Mesothelial cell of epicardium (in vitro differentiated cells): ENCODE measurements around the genes CDH16 and HSF4.

DNA sequence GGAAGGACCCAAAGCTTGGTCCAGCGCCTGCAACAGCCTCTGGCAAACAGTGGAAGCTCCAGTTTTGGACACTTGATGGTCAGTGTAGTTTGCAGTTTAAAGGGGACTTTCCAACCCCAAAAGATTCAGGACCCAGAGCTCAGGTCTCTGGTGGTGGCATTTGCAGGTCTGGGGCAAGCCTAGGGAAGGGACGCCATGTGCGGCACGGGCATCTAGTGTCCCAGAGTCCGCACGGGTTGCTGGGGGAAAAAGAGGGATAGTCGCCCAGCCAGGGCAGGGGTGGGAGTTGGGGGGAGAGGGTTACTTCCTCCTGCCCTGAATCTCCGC is 305 bp upstream of the CA7 start:
- PRO-cap = no peak

GRCh38 chr16:66899415-66900471 is 18.9 kb downstream of the CDH16 start:
- PRO-cap = no peak

DNA sequence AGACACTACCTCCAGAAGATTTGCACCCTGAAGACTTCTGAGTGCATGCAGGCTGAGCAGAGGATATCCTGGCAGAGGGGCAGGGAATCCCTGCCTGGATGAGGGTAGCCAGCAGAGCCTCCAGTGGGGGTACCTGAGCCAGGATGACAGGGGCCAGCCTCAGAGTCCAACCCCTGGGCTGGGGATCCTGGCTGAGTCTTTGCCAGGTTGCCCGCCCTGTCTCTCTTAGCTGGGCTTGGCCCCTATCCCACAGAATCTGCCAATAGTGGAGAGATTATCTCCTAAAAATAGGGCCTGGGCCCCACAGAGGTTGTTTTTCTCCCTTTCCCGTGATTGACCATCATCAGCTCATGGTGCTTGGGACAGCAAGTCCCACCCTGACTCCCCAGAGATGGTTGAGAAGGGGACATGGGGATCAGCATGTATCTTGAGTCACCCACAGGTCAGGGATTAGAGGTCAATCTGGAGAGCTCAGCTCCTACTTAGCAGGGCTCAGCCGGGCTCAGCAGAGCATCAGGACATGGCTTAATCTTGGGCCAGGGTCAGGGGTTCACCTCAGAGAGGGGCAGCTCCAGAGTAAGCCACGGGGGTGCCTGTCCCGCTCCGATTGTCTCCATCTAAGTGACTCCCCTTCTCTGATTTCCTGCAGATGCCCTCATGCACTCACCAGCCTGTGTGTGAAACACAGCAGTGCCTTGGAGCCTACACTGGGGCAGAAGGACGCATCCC is 11.6 kb downstream of the CDH16 start:
- PRO-cap = no peak

DNA sequence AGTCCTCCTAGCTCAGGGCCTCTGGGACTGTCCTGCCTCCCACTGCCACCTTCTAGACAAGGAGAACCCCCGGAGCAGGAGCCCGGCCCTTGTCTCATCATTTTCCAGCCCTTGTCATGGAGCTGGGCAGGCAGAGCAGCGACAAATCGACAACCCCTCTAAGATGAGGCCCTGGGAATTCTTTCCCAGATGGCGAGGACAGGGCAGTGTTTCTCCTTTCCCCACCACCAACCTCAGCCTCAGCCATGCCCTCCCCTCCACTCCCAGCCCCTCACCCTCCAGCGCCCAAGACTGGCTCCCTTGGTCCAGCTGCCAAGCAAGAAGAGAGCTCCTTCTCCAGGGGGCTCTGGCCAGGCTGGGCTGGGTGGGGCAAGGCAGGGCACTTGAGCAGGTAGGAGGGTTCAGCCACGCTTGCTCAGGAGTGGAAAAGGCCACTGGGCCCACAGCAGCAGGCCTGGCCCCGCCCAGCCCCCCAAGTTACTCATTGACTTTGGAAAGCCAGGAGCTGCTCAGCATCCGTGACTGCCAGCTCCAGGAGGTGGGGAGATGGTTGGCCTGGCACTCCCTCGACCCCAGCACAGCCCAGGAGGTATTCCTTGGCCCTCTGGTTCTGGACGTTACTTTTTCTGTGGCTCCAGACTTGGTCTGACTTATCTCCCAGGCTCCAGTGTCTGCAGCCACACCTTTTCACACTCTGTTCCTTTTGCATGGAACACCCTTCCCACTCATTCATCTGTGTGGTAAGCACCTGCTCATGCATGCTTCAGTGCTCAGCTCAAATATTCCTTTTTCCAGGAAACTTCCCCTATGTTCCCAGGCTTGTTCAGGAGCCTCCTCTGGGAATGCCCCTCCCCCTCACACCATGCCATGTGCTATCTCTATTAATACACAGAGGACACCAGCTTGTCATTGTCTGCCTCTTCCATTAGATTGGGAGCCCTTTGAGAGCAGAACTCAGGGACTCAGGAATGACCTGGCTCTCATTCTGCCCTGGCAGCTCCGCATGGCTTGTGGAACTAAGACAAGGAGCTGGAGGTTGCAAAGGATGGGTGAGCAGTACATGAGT is at the start of gene CDH16:
Gene CDH16, minus strand, starts transcription at position 357 of the 1,066 bp plus-strand sequence.
- PRO-cap = no peak

DNA sequence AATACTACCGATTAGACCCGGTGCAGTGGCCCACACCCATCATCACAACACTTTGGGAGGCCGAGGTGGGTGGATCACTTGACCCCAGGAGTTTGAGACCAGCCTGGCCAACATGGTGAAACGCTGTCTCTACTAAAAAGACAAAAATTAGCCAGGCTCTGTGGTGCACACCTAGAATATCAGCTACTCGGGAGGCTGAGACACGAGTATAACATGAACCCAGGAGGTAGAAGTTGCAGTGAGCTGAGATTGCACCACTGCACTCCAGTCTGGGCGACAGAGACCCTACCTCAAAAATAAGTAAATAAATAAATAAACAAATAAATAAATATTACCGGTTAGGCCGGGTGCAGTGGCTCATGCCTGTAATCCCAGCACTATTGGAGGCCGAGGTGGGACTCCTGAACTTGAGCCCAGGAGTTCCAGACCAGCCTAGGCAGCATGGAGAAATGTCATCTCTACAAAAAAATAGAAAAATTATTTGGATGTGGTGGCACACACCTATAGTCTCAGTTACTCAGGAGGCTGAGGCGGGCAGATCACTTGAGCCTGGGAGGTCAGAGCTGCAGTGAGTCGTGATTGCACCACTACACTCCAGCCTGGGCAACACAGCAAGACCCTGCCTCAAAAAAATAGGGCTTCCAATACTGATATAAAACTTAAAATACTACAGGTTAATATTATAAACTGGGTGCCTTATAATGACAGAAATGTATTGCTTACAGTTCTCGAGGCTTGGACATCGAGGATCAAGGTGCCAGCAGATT is 10.4 kb downstream of the CES2 start:
- PRO-cap = no peak

DNA sequence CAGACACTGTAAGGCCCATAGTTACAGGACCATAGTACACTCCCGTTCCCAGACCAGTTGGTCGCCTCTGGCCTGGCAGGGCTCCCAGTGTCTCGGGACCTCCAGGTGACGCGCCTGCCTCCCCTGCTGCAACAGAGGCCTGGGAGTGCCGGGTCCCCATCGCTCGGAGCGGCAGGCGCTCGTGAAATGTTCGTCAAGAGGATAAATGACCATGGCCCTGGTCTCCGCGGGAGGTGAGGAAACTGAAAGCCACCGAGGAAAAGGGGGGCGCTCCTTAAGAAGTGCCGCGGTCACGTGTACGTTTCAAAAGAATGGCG is 12.4 kb downstream of the CES2 start:
- PRO-cap = no peak

DNA sequence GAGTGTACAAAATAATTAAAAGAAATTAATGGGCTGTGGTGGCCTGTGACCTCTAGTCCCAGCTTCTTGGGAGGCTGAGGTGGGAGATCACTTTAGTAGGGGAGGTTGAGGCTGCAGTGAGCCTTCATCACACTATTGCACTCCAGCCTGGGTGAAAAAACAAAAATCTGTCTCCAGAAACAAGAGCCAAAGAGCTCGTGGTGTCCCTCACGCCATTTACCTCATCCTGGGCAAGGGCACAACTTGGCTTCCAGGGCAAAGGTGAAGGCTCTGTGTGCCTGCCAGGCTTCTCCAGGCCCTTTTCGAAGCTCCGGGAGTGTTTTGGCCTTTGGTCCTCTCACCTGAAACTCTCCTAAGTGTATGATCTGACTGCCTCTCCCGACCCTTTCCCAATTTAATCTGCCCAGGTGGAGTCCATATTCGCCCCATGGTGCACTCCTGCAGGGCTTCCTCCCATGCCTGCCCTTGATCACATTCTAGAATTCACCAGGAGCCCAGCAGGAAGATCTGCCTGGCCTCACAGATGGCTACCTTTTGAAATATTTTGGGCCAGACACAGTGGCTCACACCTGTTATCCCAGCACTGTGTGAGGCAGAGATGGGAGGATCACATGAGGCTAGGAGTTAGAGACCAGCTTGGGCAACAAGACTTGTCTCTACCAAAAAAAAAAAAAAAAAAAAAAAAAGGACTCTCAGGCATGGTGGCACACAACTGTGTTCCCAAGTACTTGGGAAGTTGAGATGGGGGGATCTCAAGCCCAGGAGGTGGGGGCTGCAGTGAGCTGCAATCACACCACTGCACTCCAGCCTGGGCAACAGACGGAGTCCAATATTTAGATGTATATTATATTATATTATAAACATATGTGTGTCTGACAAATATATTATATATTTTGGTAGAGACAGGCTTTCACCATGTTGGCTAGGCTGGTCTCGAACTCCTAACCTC is 11.4 kb upstream of the CES3 start:
- PRO-cap = no peak

GRCh38 chr16:67000130-67001500 is 12.2 kb downstream of the CES4A start:
- PRO-cap = no peak

DNA sequence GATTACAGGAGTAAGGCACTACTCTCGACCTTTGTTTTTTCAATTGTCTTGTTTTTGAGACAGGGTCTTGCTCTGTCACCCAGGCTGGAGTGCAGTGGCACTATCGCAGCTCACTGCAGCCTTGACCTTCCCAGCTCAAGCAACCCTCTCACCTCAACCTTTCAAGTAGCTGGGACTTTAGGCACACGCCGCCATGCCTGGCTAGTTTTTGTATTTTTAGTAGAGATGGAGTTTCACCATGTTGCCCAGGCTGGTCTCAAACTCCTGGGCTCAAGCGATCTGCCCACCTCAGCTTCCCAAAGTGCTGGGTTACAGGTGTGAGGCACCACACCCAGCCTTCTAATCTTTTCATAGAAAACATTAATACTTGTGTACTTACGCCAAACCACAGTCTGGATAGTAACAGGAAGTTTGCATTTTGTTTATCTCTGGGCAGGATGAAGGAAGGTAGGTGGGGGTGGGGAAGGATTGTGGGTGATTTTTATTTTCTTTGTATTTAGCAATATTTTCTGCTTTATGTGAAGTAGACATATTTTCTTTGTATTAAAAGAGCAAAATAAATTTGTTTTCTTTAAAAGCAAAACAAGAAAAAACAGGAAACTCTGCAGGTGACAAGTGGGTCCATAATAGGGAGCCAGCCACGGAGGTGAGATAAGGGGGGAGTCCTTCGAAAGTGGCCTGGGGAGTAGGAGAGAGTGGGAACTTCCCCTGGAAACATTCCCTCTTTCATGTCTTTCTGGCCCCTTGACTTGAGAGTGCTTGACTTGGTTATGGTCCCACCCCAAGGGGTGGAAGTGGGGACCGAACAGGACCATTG is 1.4 kb downstream of the TRADD start:
- PRO-cap = no peak

DNA sequence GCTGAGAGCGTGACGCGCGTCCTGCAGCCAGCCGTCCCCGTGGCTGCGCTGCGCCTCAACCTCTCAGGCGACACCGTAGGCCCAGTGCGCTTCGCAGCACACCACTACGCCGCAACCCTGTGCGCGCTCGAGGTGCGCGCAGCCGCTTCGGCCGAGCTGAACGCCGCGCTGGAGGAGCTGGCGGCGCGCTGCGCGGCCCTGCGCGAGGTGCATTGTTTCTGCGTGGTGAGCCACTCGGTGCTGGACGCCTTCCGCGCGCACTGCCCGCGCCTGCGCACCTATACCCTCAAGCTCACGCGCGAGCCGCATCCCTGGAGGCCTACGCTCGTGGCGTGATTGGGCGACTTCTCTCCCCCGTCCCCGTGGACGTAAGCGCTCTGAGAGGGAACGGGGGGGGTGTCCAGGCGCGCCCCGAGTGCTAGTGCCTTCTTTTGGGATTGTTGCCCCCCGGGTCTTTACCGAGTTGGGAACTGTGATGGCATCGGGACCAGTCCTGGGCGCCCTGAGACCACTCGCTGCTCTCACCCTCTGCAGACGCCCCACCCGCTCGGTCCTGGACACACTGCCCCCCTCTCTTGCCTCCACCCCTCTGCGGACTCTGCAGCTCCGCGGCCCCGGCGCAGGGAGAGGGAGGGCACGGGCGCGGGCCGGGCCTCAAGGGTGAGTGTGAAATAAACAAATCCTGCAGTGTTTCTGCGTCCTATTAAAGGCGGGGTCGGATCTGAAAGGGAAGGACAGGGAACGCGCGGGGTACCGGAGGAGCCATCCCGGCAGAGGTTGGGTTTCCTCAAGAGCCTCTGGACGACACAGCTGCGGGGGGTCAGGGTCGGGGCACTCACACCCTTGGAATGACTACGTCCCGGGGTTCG is 826 bp upstream of the HSF4 start:
- PRO-cap = no peak

GRCh38 chr16:67164354-67165118 is at the start of gene HSF4:
Gene HSF4 (plus strand): TSS chr16:67164745.
- PRO-cap = no peak

DNA sequence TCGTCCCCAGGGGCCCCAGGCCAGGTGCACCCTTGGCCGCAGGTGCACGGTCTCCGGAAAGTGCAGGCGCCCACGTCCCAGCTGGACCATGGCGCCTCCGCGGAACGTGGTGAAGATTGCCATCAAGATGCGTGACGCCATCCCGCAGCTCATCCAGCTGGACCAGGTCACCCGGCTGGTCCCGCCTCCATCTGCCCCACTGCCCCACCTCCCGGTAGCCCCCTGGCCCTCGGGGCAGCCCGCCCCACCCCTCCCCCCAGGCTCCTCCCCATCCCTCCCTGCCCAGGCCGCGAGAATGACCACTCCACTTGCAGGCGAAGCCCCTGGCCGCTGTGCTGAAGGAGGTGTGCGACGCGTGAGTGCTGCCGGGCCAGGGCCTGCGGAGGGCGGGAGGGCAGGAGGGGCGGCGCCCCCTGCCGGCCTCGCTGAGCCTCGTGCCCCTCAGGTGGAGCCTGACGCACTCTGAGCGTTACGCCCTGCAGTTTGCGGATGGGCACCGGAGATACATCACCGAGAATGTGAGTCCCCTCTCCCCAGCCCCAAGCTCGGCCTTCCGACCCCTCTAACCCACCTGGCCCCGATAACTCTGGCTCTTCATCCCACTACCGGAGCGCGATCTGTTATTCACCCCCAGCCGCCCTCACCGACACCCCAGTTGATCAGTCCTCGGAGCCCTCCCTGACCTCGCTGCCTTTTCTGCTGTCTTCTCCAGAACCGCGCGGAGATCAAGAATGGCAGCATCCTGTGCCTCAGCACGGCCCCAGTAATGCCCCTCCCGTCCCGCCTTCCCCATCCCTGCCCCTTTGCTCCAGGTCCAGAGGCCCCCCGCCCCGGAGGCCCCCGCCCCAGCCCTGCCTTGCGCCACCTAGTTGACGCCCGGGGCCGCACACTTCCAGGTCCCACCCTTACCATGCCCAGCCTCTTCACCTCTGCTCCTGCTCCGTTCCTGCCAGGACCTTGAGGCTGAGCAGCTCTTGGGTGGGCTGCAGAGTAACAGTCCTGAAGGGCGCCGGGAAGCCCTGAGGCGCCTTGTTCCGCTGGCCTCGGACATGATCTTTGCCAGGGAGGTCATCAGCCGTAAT is 649 bp downstream of the ELMO3 start:
- PRO-cap = no peak

- PRO-cap = no peak
Observed at GRCh38 chr16:67229888-67231268, 3.4 kb downstream of the TMEM208 start.

DNA sequence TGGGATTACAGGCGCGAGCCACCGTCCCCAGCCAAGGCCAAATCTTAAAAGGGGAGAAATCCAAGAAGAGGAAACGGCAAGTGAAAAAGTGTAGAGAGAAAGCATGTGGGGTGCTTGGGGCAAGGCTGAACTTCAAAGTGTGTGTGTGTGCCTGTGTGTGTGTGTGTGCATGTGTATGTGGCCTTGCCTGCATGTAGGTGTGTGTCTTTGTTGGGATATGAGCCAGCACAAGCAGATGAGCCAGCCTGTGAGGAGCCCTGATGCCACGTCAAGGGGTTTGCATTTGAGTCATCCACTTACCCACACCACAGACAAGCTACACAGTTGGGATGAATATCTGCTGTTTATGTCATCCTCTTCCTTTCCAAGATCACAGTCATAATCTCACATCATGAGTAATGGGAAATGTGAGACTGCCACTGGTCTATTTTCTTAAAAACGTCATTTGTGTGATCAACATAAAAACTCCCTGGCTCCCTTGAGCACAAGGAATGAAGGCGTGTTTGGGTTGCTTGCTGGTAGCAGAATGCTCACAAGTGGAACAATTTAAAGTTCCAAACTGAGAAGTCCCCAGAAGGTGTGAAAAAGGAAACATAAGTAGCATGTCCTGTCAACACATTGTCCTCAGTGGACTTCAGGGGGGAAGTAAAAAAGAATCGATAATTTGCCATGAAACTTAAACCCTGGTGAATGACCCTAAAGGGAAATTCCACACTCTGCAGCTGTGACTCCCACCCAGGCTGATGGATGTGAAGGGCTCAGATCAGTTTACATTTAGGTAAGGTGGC is 14.8 kb downstream of the KCTD19 start:
- PRO-cap = no peak

- PRO-cap = no peak
Observed at GRCh38 chr16:67364925-67365490, 28.3 kb downstream of the TPPP3 start.

DNA sequence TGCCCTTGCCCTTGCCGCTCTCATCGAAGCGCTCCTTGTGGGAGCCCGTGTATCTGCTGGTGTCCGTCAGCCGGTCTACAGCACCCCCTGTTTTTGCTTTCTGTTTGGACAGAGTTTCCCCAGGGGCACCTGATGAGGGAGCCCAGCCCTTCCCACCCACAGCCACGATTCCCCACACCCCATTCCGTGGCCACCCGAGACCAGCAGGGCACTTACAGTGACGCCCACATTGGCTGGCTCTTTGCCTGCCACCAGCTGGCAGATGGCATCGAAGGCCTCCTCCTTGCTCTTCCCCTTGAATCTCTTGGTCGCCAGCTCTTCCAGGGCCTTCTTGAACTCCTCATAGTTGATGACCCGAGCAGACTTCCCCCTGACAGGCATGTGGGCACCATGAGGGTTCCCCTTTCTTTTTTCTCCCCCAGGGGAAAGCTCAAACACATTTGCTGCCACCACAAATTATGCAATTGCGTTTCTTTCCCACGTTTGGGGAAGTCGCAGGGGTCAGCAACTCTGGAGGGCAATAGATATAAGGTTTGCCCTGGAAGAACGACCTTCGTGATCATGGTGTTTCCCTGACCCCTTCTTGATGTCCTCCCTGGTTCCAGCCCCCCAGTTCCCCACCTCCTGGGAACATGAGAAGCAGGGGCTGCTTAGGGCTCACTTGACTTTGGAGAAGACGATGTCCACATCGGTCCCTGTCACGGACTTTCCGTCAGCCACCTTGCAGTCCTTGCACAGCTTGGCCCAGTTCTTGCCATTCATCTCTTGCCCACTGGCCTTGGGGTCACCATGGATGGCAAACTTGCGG is 2.8 kb downstream of the TPPP3 start:
- PRO-cap = no peak

DNA sequence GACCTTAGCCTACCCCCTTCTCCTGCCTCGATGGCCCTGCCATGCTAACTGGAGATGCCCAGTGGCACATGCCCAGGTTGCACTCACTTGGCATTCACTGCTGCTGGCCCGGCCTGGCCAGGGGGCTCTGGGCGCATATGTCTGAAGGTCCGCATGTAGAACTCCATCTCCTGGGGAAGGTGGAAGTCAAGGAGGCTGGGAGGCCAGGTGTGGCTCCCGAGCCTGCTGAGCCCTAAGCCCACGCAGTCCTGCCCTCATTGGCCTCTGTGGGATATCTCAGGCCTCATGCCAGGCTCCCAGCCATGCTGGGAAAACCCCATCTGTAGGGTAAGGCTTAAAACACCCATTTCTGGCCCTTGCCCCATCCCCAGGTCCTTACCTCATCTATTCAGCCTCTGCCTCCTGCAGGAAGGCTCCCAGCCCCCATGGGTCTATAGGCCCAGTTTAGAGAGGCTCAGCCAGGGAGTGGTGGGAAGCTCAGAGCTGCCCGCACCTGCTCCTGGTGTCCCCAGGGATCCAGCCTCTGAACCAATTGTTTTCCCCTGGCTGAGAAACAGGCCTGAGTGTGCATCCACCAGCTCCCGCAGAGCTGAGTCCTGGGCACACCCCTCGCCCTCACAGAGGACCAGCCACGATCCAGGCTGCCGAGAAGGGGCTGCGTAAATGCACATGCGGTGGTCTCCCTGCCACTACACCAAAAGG is 2.2 kb upstream of the TPPP3 start:
- PRO-cap = no peak

DNA sequence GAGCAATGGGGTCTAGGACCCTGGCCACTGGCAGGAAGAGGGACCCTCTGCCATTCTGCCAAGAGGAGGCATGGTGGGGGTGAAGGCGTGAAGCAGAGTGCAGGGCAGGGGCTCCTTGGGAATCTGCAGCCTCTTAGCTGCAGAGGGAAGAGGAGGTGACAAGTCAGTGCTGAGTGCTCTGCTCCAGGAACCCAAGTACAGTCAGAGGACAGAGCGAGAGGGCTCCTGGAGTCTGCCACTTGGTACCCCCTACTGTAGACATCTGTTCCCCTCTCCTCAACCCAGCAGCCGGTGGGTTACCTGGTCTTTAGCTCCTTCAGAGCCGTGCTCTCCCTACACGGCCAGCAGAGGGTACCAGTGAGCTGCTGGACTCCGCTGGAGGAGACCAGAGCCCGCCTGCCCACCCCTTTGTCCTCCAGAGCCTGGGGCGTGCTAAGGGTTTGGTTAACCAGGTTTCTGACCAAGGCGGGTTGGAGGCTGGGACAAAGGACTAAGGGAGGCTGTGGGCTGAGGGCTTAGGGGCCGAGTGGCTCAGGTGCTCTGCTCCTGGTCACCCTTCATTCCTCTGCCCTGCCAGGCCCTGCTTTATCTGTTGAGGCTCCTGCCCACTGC is 2.9 kb upstream of the HSD11B2 start:
- PRO-cap = no peak

DNA sequence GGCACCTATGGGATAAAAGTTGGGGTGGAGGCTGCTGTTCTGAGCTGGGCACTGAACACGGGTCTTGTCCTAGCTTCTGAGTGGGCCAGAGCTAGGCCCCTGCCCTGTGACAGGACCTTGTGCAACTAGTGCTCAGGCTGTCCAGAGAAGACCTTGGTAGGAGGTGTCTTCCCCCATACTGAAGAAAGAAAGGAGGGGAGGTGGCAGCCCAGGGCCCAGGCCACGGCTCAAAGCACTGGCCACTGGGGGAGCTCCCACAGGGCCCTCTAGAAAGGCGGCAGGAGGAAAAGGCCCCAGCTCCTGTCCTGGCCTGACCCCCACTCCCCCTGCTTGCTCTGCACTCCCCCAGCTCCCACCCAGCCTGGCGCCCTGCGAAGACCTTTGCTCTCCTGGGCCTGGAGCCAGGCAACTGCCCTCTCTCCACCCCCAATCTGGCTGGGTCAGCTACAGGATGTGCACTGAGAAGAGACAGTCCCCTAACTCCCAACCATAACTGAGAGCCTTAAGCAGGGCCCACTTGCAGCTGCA is 15.1 kb downstream of the HSD11B2 start:
- PRO-cap = no peak

DNA sequence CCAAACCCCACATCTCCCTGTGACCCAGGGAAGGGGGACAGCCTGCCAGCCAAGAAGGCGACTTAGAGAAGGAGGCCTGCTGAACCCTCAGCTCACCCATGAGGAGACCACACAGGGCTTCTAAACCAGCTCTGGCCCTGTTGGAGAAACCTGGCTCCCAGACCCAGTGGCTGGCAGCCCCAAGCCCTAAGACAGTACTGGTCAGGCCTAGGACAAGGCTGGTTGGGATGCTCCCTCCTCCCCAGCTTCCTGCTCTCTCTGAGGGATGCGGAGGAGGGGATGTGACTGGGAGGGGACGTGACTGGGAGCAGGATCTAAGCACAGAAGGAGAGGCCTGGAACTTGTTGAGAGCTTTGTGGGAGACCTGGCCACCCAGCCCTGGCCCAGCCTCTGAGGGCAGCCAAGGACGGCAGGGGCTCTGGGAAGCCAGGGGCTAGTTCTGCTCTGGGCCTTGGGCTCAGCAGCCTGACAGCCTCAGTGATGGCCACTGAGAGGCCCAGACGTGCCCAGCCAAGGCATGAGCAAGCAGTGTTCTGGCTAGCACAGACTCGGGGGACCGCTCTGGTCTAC is 22.9 kb downstream of the ATP6V0D1 start:
- PRO-cap = no peak